Hair follicle dermal papilla cell (primary cell): ENCODE results near the gene SCMH1.

- CAGE, long polyA plus RNA = no peak
Observed at GRCh38 chr1:41113154-41113584, 91.6 kb upstream of the SLFNL1 start.

- CAGE, long polyA plus RNA = no peak
Observed at GRCh38 chr1:41149439-41149890, 92.6 kb downstream of the SCMH1 start.

DNA sequence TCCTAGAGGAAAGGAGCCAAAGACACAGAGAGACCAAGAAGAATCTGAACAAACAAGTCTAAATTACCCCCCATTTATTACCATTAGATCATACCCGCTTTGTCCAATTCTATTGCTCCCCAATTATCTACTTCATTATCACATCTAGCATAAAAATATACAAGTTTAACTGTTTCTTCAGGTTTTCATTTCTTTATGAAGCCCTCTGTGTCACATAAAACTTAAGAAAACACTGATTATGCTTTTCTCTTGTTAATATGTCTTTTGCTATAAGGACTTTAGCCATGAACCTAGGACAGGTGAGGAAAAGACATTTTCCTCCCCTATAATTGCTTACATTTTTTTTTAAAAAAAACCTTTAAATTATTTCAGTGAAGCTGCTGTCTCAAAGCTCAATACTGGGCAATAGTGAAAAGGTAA, 28.5 kb downstream of the SCMH1 start:
- CAGE, long polyA plus RNA = no peak

GRCh38 chr1:41241214-41241957, 720 bp downstream of the SCMH1 start:
- CAGE, long polyA plus RNA = no peak

DNA sequence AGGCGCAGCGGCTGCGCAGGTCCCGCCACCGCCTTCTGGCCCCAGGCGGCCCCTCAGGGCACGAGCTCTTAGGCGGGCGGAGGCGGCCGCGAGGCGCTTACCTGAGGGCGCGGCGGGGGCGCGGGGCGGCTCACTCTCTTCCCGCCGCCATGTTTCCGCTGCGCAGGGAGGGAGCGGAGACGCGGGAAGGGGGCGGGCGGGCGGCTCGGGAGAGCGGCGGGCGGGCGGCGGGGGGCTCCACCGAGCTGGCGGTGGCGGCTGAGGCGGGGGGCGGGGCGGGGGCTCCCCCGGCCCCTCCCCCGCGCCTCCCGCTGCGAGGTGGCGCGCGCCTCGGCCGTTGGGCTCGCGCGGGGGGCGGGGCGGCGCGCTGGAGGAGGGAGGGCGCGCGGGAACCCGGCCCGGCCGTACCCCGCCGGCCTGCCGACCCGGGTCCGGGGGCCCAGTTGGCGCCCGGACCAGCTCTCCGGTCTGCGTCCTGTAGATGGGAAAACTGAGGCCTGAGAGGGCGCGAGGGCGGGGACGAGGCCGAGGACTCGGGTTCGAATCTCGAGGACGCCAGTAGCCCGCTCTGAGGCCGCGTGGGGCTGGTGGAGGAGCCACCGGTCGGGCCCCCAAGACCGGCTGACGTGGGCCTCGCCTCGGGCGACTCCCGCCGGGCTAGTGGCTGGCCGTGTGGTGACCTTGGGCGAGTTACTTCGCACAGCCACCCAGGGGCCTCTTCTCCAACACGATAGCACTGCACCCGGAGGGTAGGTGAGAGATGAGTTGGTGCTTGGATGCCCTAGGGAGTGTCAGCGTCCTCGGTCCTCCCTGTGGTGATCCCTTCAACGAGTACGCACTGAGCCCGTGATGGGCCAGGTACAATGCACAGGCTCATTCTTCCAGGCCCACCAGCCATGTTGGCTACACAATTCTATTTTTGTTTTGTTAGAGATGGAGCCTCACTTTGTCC, at the start of gene SCMH1:
Gene SCMH1 (minus strand): TSS at position 349 of the 952 bp plus-strand sequence.
- CAGE, long polyA plus RNA = no peak

DNA sequence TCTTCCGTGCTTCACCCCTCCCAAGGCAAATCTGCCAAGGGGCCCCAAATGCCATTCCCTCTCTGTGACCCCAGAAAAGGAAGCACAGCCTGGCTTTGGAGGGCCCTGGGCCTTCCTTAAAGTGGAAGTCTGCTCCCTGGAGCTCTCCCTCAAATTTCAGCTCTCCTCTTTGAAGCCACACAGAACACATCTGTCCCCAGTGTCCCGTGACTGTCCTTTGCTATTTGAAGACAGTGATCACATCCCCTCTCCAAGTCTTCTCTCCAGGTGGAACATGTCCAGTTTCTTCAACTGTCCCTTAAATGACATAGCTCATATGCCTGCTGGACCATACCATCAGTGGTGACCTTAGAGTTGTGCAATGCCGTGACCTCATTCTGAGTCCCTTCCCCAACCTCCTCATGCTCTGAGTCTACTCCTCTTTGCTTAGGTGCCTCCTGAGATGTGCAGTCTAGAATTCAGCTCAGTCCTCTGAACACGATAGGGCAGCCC, 100.7 kb upstream of the SCMH1 start:
- CAGE, long polyA plus RNA = no peak

GRCh38 chr1:41365687-41366827, 118.4 kb downstream of the EDN2 start:
- CAGE, long polyA plus RNA = no peak

DNA sequence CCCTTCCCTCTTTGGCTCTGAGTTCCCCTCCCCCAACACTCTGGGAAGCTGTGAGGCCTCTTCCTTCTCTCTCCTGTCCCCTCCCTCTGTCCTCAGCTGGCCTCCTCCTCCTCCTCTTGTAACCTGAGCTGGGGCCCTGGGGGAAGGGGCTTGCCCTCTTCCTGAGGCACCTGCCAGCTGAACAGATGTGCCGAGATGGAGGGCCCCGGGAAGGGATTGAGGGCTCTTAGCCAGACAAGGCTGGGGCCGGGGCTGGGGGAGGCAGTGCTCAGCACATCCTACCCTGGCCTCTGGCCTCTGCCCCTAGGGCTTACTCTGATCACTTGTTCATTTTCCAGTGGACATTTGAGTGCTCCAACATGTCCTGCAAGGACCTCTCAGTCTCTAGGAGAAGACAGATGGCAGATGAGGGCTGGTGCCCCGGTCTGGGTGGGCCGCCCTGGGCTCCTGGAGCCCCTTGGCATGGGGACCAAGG, 112.6 kb downstream of the EDN2 start:
- CAGE, long polyA plus RNA = no peak

- CAGE, long polyA plus RNA = no peak
Observed at GRCh38 chr1:41418696-41419239, 65.7 kb downstream of the EDN2 start.

DNA sequence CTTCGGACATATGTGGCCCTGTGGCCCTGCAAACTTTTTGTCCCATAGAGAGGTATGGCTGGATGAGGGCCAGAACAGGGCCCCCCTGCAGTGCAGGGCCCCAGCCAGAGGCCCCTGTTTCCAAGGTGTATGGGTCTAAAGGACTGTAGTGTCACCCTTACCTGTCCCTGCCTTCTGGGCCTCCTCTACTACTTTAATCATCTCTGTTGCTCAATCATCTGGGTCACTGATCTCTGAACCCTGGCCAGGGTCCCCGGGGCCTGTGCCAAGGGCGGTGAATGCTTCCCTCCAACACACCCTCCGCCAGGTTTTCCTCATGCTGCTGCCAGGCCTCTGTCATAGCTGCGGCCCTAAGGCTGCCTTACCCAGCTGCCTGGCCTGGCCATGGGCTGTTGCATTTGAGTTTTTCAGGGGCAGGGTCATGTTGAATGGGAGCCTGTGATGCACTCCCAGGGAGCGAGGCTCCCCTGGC, 7.8 kb downstream of the EDN2 start:
- CAGE, long polyA plus RNA = no peak

DNA sequence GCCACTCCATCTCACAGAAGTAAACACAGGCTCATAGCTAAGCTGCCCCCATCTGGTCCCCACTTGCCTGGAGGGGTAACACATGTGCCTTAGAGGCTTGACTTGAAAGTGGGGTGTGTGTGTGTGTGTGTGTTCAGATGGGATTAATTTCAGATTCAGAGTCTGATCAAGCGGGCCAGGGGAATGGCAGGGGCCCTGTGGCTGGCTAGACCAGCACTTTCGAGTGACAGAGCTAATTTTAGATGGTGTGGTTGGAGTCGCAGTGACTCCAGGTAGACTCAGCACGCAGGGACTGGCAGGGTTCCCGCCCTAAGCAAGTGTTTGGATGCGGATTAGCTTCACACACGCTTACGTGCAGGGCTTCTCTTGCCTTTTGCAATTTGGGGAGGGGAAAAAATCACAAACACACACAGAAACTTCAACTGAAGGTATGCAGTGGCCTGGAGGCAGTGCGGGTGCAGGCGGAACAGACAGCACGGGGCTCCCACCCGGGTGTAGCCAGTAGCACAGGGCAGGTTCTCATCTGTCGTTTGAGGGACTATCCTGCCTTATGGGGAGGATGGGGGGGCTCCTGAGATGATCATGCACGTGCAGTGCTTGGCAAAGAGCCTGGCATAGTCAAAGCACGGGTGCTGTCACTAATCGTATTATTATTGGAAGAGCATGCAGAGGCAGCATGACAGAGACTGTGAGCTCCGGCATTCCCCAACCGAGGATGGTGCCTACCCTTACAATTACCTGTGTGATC, 1.3 kb downstream of the EDN2 start:
- CAGE, long polyA plus RNA = no peak

- CAGE, long polyA plus RNA = no peak
Observed at GRCh38 chr1:41495965-41496542, 11.6 kb upstream of the EDN2 start.

DNA sequence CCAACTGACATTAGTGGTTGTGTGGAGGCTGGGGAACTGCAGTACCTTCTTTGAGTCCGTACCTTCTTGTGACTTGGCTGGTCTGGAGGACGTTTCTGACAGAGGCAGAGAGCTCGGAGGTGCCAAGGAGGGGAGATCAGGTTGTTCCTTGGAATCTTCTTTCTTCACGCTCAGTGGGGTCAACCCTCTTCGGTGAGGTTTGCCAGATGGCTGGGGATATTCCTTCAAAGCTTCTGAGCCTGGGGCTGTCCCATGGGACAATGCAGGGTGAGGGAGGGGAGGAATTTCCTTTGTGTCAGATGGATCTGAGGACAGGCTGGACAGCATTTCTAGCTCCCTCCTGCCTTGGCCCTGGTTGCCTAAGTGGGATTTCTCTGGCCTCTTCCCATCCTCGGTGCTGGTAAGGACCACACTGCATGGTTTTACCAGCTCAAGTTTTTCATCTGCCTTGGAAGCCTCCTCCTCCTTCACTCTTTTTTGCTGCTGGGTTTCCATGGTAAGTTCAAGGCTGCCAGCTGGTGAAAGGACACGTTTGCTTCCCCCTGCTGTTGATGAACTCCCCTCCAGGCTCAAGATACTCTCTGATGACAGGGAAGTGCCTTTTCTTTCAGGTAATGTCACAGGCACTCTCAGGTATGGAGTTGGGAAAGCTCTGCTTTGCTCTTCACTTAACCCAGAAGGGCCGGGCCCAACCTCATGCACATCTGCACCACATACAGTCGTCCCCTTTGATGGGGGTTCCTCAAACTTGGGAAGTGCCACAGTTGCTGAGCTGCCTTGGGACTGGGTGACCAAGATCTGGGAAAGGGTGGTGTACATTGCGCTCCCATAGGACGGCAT, 95.7 kb upstream of the EDN2 start:
- CAGE, long polyA plus RNA = no peak

- CAGE, long polyA plus RNA = no peak
Observed at GRCh38 chr1:41802814-41803389, 115.8 kb downstream of the HIVEP3 start.

- CAGE, long polyA plus RNA = no peak
Observed at GRCh38 chr1:41823310-41823918, 95.3 kb downstream of the HIVEP3 start.

DNA sequence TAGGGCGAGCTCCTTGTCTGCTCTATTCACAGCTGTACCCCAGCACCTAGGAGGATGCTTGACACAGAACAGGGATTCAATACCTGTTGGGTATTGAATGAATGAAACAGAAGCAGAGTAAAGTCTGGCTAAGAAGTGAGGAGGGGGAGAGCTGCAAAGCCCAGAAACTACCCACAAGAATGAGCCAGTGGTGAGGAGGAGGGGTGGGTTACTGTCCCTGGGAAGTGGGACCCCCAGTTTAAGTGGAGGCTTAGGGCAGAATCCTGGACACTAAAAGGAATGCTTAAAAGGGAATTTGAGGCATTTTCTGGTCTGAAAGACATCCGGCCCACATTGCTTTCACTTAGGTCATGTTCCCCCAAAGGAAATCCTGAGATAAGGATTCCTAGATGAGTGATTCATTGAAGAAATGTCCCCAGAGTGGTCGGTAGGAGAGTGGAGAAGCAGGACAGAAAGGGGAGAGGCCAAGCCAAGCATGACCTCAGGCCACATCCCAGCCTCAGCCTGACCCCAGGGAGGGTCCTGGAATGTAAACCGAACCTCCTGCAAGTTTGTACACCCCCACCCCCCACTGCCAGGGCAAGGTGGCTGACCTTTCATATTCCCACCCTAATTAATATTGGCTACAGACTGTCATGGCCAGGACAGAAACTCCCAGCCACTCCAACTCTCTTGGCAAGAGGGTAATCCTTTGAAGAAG, 16.7 kb downstream of the HIVEP3 start:
- CAGE, long polyA plus RNA = no peak

DNA sequence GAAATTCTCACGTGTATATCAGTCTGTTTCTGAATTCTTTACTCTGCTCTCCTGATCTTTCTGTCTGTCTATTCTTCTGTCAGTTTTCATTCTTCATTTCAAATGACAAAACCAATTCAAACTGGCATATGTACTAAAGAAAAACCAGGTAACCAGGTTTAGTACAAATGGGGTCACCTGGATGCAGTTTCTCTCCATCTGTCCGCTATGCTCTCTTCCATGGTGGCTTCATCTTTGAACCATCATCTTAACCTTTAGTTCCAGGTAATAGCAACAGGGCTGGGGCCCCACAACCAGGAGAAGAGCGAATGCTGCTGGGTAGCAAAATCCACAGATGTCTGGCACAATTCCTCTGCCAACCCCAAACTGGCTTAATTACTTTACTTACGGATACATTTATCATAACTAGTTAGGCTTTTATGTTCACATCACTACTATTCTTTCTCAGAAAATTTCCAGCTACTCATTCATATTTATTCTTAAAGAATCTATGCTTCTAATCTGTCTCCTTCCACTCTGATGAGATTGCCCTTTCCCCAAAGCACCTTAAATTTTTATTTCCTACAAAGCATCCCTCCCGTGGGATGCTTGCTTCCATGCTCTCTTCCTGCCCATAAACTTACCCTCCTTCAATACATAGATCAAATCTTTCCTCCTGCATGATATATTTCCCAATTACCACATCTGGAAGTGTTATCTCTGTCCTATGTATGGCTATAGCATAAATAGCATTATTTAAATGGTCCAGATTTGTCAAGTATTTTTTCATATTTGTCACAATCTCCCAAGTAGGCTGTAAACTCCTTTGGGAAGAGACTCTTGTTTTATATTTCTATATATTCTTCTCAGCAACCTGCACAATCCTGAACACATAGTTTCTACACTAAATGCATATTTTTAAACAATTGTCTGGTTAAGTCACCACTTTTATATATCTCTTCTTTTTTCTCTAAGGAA, 103.3 kb upstream of the HIVEP3 start:
- CAGE, long polyA plus RNA = no peak

- CAGE, long polyA plus RNA = no peak
Observed at GRCh38 chr1:42162061-42163044, 2.2 kb downstream of the GUCA2A start.

DNA sequence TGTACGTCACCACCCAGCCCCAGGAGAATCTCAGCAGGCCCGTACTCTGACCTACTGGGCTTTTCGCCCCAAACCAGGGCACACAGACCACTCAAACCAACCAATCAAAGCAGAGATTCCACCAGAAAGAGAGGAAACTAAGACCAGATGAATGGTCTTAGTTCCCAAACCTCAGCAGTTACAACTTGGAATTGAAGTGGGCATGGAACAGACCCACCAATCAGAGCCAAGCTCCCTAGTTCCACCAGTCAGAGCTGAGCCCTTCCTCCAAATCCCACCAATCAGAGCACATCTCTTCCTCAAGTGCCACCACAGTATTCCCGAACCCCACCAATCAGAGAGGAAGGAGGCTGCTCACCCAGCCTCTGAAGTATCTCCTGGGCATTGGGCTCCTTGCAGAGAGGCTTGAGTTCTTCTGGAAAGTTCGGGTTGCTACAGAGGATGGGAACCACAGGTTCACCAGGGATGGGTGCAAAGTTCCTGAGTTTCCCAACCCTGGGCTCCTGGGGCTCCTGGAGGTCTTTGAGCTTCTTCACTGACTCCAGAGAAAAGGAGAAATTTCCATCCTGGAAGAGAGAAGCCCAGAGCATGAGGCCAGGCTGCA, 1.4 kb downstream of the GUCA2A start:
- CAGE, long polyA plus RNA = no peak

- CAGE, long polyA plus RNA = no peak
Observed at GRCh38 chr1:42214562-42214929, 50.0 kb upstream of the GUCA2A start.